Right cardiac atrium (tissue), 1 donor: ENCODE measurements around the gene CCR6.

GRCh38 chr6:166475845-166476133 lies 93.0 kb upstream of the MPC1 start:
- PRO-cap, result no peak

DNA sequence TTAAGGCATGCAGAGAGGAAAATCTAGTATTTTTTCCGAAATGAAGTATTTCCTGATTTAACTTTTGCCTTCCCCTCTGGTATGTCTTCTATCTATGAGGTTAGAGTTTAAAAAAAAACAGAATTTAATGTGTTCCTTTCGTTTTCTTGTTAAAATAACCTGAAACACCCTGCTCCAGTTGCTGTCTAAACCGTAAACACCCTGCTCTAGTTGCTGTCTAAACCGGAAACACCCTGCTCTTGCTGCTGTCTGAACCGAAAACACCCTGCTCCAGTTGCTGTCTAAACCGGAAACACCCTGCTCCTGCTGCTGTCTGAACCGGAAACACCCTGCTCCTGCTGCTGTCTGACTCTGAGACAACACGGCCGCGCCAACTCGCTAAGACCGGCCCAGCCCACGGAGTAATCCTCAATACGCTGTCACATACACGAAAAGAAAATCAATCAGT lies 98.5 kb downstream of the RAMACL start:
- PRO-cap, result no peak

- PRO-cap, result no peak
Measured at GRCh38 chr6:166538623-166538844, 47.9 kb downstream of the RAMACL start.

GRCh38 chr6:166640324-166640921 lies 13.4 kb upstream of the RPS6KA2 start:
- PRO-cap, result bidirectional peak, plus-strand start at chr6:166640484, minus-strand start at chr6:166640496

DNA sequence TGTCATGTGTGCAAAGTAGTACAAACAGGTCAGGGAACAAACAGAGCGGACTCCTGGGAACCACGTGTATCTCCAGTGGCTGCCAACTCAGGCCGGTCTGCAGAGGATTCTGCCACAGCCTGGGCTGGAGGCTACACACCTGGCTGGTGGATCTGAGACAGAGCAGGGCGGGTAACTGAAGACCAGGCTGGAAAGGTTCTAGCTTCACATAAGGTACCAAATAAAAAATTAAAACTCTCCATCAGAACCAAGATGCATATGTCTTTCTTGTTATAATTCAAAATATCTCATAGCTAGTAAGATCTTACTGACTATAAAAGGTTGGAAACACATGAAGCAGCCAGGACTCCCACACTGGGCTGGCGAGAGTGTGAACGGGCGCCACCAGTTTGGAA lies 28.4 kb upstream of the RPS6KA2 start:
- PRO-cap, result no peak

DNA sequence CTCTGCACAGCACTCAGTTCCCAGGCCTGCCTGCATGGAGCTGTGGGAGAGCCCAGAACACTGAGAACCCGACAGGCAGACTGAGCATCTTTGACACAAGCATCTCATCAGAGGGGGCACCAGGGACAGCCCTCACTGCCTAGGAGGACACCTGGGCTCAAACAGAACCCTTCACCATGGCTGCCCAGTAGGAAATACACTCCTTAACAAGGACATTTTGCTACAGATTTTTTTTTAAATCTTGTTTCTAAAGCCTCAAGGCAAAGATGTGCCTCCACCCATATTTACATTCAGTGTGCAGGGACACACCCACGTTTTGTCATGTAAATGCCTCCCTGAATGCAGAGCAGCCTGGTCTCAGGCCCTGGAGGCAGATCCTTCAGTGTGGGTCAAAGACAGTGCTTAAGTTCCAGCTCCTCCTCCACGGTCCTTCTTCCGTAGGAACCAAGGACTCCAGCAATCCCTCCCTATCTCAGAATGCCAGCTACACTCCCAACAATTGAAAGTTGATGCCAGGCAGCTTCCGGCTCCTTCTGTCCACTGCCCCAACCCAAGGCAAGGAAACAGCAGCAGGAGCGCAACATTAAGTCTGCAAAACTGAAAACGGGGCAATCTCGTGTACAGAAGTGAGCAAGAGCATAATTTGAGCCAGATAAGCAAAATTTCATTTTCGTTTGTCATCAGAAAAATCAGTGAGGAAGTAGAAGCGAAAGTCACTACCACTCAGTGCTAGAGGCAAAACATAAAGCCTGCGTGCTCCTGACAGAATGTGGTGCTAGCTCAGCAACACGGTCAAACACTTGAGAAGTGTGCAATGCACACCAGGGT lies 6.3 kb downstream of the RNASET2 start:
- PRO-cap, result no peak

DNA sequence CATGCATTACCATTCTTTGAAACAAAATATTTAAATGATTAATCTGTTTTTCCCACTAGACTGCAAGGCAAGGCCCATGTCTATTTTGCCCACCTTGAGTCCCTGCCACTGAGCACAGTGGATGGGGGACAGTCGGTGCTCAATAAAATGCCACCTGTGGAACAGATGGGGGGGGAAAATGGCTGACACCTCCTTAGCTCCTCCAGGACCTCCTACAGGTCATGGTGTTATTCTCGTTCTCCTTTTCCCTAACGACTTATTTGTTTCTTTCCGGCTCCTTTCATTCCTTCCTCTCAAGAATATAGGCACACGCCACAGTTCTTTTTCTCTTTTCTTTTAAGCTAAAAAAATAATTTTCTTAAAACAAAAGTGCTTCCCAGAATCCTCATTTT lies 1.3 kb upstream of the RNASET2 start:
- PRO-cap, result no peak

- PRO-cap, result no peak
Measured at GRCh38 chr6:167094383-167094845, 28.5 kb upstream of the CCR6 start.

- PRO-cap, result no peak
Measured at GRCh38 chr6:167098793-167099292, 24.1 kb upstream of the CCR6 start.

DNA sequence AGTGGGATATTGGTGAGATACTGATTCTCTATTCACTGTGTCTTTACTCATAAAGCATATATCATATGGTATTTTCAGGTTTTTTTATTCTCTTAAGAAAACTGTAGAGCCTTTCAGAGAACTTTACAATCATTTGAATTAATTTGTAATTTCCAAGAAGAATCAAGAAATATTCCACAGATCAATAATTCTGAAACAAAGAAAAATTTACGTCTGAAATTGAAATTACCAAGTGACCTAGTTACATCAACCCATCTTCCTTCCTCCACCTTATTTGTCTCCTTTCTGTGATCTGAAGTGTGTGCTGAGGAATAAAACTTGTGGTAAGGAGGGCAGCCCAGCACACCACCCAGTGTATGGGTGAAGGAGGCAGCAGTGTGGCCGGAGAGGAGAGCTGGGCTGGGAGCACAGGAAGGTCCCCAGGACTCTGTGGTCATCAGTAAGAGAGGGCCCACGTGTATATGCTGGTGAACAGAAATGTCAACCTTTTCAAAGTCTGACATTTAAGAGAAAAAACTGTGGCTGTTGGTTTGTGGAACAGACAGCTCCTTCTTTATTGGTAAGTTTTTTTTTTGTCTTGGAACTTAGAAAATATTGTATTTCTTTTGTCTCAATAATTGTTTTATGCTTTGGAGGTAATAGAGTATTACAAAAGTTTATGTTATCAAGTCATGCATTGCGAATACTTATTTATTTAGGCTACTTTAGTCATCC lies 11.3 kb upstream of the CCR6 start:
- PRO-cap, result no peak

GRCh38 chr6:167119366-167120094 lies 3.4 kb upstream of the CCR6 start:
- PRO-cap, result no peak

GRCh38 chr6:167122847-167123362 lies at the start of gene CCR6:
CCR6 (plus strand) TSS chr6:167123096.
- PRO-cap, result no peak

GRCh38 chr6:167146248-167146596 lies 11.6 kb downstream of the GPR31 start:
- PRO-cap, result no peak

- PRO-cap, result no peak
Measured at GRCh38 chr6:167276993-167277486, 14.1 kb upstream of the UNC93A start.

DNA sequence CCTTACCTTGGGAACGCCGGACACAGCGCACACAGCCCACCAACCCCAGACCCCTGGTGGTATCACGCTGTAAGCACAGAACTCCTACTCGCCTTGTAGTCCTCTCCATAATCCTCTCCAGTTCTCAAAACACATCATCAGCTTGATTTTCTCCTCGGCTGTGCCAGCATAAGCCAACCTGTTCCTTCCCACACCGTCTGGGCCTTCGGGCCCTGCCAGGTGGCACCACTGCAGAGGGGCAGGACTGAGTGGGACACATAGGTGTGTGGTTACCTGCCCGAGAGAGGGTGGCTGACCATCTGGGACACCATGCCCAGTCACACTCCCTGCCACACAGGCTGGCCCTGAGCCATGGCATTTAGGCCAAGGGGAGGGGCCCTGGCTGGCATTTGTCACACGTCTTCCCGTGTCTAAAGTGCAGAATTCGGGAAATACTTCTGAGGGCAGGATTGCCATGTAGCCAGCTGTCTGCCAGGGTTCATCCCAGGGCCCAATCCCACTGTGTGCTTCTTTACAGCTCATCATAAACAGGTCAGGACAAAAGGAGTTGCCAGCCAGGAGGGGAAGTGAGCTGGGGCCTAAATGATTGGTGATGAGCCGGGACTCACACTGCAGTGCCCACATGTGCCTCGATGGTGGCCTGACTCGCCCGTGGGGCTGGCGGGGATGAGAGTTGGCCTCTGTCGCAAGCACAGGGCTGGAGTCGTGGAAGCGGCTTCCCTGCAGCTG lies 6.1 kb upstream of the UNC93A start:
- PRO-cap, result no peak

DNA sequence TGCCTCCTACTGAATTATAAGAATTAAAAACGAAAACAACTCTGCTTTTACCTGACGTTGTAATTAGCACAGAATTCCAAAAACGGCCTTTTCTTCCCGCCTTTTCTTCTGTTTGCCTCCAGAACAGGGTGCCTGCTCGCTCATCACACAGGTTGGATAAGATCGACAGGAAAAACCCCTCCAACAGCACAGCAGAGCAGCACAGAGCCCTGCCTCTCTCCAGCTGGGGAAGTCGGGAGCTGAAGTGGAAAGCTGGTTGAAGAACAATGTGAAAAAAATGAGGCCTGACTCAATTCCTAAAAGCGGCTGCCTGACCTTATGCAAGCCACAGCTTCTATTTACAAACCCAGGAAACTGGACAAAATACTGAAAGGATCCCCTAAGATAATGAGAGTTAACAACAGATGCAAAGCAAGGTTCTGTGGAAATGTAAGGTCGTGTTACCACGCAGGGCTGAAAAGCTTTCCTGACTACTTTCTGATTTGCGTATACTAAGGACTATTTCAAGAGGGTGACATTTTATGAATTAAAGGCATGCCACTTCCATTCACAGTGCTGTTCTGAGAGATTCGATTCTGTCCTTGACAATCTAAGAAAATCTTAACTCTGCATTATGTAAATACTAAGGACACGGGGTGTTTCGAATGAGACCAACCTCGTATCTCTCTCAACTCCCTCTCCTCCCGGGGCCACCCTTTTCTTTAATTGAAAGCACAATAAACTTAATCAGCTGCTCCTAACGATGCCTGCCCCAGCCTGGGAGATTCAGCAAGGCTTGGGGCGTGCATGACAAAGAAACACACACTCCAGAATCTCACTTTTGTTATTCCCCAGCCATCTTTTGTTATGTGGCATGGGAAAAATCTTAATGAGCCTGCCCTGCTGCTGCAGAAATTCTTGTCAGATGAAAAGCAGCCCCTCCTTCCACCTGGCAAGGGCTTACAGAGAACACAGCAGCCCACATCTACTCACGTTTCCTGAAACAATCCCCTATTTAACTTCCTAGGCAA lies 117.1 kb downstream of the TTLL2 start:
- PRO-cap, result no peak

DNA sequence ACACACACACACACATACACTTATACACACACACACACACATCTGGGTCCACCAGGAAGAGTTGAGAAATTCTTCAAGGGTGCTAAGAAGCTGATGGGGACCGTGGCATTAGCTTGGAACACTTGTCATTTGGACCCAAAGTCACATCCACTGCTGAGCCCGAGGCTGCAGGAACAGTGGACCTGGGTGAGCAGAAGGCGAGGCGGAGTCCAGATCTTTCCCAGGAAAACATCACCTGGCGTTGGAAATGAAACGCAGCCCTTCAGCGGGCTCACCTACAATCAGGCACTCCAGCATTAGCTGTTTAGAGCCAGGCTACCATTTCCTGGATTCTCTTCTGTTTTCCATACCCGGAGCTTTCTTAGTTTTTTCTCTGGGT lies 170.6 kb downstream of the TTLL2 start:
- PRO-cap, result no peak

GRCh38 chr6:167678037-167678315 lies 148.7 kb upstream of the AFDN start:
- PRO-cap, result no peak

- PRO-cap, result no peak
Measured at GRCh38 chr6:167678316-167679428, 148.0 kb upstream of the AFDN start.

DNA sequence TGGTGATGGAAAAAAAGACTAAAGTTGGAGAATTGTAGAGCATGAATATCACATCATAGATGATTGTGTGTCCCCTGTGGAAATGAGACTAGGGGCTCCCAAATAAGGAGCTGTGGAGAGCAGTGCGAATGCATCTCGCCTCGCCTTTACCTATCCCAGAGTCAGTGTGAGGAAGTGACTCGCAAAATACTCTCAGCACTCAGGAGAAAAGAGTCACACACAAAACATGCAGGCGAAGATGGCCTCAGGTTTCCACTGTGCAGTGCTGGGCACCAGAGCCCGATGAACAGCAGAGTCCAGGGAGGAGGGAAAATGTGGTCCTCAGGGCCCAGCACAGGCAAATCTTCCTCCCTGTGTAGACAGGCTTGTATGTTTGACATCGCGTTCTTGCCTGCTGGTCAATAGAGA lies 126.5 kb upstream of the AFDN start:
- PRO-cap, result no peak